ENCODE measurements around the genes C3orf52, CD200R1, CFAP44, SIDT1 and DRD3.

DNA sequence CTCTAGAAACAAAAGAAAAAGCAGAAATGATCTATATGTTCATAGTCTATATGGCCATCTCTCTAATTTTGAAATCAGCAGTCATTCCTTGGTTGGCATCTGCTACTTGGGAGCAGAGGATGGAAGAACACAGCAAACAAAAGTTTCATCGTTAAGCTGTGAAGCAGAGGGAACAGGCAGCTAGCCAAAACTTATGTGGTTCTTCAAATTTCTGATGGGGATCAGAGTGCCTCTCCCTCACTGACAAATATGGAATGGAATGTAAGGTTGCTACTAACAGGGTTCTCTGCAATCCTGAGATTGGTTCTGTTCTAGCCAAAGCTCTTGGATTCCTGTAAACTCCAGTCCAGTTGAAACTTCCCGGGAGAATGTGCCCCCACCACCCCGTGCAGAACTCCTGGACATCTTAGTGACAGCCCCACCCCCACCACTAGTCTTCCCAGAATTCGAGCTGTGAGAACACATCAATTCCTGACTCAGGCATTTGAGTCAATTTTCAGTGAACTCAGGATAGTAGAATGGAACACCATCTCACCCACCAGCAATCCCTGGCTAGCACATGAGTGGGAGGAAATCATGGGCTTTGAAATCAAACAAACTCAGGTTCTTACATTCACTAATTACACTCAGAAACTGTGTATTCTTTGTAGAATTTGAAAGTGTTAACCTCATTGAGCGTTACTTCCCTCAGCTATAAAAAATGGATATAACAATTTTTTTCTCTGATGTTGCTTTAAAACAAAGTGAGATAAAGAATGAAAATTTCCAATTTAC, 55.8 kb upstream of the PHLDB2 start:
- PRO-cap, 10 experiments, result peak in 1 of 10 experiments; most common plus-strand start position 430 of the sequence (in 1)

GRCh38 chr3:111861144-111861871, 2.2 kb downstream of the PHLDB2 start:
- PRO-cap, 10 experiments, result peak in 2 of 10 experiments; most common plus-strand start chr3:111861516 (in 1); most common minus-strand start chr3:111861512 (in 2)

GRCh38 chr3:112086132-112087170, at the start of gene C3orf52:
C3orf52 (plus strand) TSS chr3:112086389.
- PRO-cap, 10 experiments, result peak in 10 of 10 experiments; most common plus-strand start chr3:112086437 (in 8); most common minus-strand start chr3:112086323 (in 5)

DNA sequence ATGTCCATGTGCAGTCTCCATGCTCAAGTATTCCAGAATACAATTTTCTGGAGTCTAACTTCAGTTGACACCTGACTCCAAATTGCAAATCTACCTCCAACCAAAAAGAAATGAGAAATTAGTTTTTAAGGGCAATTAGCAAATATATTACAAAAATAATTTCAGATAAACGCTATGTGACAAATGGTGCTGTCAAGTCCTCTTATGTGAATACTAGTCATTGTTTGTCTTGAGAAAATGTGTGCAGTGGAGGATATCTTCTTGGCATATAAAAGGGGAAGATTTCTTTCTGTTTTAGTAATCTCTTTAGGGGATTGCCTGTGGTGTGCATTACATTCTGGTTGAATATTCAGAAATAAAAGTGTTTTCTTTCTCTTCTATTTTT, 2.9 kb upstream of the GCSAM start:
- PRO-cap, 10 experiments, result peak in 1 of 10 experiments; most common plus-strand start position 297 of the sequence (in 1); most common minus-strand start position 39 of the sequence (in 1)

DNA sequence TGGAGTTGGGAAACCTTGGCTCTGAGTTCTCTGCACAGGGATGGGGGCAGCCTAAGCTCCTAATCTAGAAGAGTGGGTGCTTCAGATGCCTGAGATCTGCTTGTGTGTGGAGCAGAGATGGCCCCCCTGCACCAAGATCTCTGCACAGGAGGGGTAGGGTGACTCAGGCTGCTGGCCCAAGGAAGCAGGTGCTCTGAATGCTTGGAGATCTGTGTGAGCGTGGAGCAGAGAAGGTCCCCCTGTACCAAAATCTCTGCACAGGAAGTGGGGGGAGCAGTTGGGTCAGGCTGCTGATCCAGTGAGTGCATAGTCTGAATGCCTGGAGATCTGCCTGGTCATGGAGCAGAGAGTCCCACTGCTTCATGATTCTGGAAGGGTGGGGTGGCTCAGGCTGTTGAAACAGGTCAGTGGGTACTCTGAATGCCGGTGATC, 15.9 kb upstream of the GCSAM start:
- PRO-cap, 10 experiments, result no peak in any of the 10 experiments

- PRO-cap, 10 experiments, result no peak in any of the 10 experiments
Measured at GRCh38 chr3:112580481-112580998, 18.7 kb downstream of the SLC35A5 start.

GRCh38 chr3:112629393-112629875, 11.5 kb downstream of the CCDC80 start:
- PRO-cap, 10 experiments, result no peak in any of the 10 experiments

GRCh38 chr3:112974676-112975442, at the start of gene CD200R1:
CD200R1 (minus strand) TSS chr3:112975103.
- PRO-cap, 10 experiments, result peak in 1 of 10 experiments; most common minus-strand start chr3:112975090 (in 1)

DNA sequence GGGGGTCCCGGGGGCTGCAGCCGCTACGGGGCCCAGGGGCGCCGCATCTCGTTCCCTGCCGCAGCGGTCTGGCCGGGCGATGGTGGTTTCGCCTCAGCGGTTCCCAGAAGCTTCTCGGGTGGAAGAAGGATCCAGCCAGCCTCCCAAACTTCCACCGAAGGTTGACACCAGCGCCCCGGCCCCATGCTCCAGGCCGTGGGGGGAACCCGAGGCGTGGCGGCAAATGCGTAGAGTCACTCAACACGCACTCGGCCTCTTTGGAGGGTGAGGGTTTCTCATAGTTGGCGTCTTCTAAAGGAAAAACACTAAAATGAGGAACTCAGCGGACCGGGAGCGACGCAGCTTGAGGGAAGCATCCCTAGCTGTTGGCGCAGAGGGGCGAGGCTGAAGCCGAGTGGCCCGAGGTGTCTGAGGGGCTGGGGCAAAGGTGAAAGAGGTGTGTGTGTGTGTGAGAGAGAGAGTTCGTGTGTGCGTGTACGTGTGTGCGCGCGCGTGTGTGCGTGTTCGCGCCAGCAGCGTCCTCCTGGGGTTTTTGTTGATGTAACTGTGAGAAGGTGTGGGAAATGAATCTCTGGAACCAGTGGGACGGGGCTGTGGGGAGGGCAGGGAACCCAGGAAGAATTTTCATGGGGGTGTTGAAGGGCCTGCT, 1.0 kb downstream of the BOC start:
- PRO-cap, 10 experiments, result peak in 2 of 10 experiments; most common plus-strand start position 308 of the sequence (in 1); most common minus-strand start position 65 of the sequence (in 1)

- PRO-cap, 10 experiments, result no peak in any of the 10 experiments
Measured at GRCh38 chr3:113250397-113251005, 39.1 kb downstream of the BOC start.

GRCh38 chr3:113440848-113441811, at the start of gene CFAP44:
CFAP44 (minus strand) TSS chr3:113441493.
- PRO-cap, 10 experiments, result peak in 2 of 10 experiments; most common plus-strand start chr3:113441576 (in 1); most common minus-strand start chr3:113441493 (in 2)

- PRO-cap, 10 experiments, result peak in 9 of 10 experiments; most common plus-strand start chr3:113532527 (in 7); most common minus-strand start chr3:113532461 (in 3)
Measured at GRCh38 chr3:113531892-113532664, at the start of gene SIDT1. SIDT1 (plus strand) TSS chr3:113532555.

DNA sequence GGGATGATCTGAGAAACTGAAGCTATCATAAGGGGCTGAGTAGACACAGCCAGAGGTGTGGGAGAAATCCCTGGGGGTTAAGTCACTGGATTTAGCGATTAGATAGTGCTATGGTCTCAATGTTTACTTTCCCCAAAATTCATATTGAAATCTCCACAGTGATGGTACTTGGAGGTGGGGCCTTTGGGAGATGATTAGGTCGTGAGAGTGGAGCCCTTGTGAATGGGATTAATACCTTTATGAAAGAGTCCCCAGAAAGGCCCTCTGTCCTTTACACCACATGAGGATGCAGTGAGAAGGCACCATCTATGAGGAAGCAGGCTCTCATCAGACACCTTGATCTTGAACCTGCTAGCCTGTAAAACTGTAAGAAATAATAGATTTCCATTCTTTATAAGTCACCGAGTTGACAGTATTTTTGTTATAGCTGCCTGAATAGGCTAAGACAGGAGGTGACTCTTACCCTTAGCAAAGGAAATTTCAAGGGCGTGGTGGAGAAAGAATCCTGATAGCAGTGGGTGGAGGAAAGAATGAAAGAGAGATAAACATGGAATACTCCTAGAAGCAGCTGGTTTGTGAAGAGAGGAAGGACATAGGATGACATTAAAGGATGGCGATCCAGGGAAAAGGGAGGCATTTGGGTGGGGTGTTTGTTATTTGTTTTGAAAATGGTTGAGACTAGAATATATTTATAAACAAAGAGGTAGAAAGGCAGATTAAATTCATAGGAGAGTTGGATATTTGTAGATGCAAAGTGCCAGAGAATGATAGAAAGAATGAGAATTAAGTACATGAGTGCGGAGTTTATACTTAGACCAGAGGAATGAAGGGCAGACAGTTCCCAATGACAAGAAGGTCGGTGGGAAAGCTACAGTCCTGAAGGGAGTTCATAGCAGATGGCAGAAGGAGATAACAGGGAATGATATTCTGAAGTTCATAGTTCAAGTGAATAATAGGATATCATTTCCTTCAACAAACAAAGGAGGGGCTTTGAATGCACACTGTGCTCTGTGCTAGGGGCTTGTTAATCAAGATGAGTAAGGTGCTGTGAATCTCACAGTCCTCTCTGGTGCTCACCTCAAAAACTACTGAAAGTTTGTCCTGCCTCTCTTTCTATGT, 41.4 kb downstream of the SIDT1 start:
- PRO-cap, 10 experiments, result no peak in any of the 10 experiments

DNA sequence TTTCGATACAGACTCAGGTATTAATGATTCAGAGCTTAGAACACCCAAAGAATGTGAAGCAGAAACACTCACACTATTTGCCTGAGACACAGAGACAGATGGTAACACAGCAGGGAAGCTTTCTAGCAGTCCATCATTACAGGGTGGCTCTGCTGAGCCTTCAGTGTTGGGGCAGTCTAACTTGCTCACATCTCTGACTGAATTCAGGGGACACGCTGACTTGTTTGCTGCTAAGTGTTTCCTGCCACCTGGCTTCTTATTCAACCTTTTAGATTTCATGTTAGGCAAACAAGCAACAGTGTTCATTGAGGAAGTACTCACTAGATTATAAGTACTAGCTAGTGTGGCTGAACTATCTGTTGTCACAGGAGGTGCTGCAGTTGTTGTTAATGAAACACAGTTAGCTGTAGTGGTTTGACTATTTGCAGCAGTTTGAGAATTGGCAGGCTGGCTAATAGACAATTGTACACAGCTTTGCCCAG, 37.4 kb downstream of the USF3 start:
- PRO-cap, 10 experiments, result no peak in any of the 10 experiments

- PRO-cap, 10 experiments, result no peak in any of the 10 experiments
Measured at GRCh38 chr3:113663854-113664334, 32.5 kb downstream of the USF3 start.

- PRO-cap, 10 experiments, result no peak in any of the 10 experiments
Measured at GRCh38 chr3:114005312-114005928, 50.9 kb downstream of the CCDC191 start.

DNA sequence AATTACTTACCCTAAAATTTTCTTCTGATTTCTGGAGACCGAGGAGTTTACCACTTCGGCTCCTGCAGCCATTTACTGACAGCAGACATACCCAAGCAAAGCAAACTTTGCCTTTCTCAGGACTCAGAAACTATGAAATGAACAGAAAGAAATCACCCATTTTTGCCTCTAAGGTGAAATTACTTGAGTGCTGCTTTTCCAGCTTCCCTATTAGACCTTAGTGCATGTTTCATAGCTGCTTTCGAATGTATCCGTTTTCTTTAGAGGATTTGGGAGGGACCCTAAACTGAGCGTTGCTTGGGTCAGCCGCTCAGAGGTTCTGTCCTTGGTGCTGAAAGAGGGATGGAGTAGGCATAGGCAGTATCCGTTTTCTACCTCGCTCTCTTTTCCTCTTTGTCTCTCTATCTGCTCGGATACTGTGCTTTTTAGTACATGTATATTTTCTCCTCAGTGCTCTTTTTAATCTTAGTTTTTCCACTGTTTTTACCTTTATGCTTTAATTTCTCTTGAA, at the start of gene DRD3:
Gene DRD3 (minus strand): TSS at position 406 of the 511 bp plus-strand sequence.
- PRO-cap, 10 experiments, result no peak in any of the 10 experiments

DNA sequence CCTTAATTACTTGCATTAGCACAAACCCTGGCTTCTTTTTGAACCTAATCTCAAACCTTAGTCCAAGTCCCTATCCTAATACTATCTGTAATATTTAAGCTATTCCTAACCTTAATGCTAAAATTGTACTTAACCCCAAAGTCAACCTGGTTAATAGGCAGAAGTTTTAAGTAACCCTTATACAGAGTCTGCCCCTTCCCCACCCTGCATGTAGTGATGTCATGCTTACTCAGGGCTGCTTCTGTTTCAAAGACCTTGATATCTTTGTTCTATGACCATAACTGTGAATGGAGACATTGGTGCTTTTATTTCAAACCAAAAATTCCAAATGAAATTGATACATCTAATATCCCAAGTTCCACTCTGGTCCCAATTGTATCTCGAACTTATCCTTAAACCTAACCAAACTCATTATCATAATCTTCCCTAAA, 4.1 kb downstream of the TIGIT start:
- PRO-cap, 10 experiments, result no peak in any of the 10 experiments

DNA sequence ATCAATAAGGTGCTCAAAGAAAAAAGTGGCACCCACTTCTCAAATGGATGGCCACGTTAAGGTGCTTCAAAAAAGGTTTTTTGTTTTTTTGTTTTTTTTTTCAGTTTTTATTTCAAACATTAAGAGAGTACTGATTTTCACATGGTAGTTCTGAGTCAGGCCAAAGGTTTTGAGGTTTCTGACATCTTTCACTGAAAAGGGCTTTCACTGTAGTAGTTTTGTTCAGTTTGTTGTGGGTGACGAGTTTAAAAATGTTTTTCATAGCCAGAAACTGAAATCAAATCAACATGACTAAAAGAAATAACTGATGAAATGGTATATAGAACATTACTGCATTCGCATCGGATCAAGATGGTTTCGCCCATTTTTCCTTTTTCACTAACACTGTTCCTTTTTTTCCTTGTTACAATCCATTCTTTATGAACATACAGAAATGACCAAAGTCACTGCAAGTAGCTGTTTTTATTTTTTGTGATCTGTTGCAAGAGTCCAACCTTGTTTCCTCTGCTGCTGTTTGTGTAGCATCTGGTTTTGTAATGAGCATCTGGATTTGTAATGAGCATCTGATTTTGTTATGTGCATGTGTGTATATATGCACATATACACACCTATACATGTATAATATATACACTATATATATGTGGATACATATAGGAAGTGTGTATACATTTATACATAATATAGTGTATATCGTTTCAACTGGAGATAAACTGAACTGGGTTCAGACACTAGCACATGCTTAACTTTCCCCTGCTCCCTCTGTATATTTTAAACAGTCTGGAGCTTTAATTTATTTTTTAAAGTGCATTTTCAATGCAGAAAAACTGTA, 22.3 kb downstream of the TIGIT start:
- PRO-cap, 10 experiments, result no peak in any of the 10 experiments

- PRO-cap, 10 experiments, result no peak in any of the 10 experiments
Measured at GRCh38 chr3:114338483-114339321, 44.9 kb downstream of the TIGIT start.